Subcutaneous adipose tissue (tissue), 3 donors: Measurements from ENCODE around the genes FGF7, GABPB1 and BCL2L10.

GRCh38 chr15:48002558-48003232 is 118.1 kb upstream of the SLC24A5 start:
- PRO-cap: no peak
- RAMPAGE, long total RNA, 3 experiments: no peak in any of the 3 experiments

DNA sequence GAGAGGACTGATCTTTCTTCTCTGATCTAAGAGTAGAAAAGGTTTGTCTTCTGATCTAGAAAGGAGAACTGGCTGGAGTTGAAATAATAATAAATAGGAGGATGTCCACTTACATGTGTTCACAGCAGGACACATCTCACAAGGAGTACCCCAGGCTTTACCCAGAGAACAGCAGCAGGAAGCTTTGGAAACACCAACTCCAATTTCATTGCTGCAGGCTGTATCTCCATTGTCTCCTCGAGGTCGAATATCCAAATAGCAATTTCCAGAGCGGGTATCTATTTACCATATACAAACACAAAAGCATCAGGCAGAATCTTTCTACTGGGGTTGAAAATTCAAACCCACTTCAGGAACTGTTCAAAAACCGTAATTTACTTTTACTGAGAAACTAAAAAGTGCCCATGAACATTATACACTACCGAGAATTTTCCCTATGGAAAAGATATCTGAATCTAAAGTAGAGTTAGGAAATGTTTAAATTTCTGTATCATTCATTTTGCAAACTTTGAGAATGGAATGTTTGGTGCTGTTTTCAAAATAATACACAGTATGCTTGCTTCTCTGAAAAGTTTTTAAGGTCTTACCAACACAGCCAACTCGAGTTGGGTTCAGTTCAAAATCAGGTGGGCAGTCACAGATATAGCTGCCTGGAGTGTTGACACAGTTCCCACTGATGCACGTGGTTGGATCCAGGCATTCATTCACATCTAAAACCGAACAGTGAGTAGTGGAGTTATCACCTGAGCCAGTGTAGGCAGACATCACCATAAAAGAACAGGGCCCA is 136.8 kb downstream of the DUT start:
- PRO-cap: no peak
- RAMPAGE, long total RNA, 3 experiments: no peak in any of the 3 experiments

DNA sequence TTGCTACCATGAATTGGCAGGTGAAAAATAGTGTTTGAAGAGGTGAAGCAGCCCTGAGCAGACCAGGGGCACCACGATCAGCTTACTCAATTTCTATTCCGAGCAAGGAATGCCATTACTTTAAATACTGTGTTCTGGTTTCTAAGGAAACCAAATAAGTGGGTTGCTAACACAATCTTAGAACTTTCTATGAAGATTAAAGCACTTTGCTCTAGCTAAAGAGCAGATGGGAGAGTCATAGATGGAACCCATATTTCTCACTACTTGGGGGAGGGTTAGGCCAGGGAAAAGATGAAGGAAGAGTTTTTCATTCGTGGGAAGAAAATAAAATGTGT is 21.3 kb upstream of the SHC4 start:
- PRO-cap: no peak
- RAMPAGE, long total RNA, 3 experiments: no peak in any of the 3 experiments

- PRO-cap: bidirectional peak, plus-strand start at chr15:49422317, minus-strand start at chr15:49422004
- RAMPAGE, long total RNA, 3 experiments: no peak in any of the 3 experiments
Measured at GRCh38 chr15:49421813-49422571, 1.1 kb upstream of the FGF7 start.

DNA sequence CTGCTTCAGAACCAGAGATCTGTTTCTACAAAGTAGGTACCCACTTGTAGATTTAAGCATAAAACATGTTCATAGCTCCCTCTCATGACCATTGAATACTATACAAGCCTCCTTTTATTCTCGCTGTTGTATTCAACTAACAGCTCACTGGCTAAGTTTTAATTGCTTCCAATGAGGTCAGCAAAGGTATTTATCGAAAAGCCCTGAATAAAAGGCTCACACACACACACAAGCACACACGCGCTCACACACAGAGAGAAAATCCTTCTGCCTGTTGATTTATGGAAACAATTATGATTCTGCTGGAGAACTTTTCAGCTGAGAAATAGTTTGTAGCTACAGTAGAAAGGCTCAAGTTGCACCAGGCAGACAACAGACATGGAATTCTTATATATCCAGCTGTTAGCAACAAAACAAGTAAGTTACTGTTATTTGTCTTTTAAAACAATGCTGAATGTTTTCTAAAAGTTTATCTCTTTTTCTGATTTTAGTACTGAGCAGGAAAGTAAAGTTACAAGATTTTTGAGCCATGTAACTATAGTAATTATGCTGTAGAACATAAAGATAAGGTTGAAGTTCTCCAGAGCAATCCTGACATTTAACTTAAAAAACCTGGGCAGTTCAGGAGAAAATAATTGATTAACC is at the start of gene FGF7:
Gene FGF7, plus strand, starts transcription at position 219 of the 645 bp plus-strand sequence.
- PRO-cap: bidirectional peak, plus-strand start at position 341 of the sequence, minus-strand start at position 97 of the sequence
- RAMPAGE, long total RNA, 3 experiments: start-site peak on the plus strand in 2 of 3 experiments, centred at positions 228 to 230 of the sequence, 448 to 1,071 reads per replicate

GRCh38 chr15:50354630-50355732 is at the start of gene GABPB1:
TSS of gene GABPB1 (minus strand) at chr15:50355198.
- PRO-cap: bidirectional peak, plus-strand start at chr15:50354944, minus-strand start at chr15:50354862; bidirectional peak, plus-strand start at chr15:50355464, minus-strand start at chr15:50355133
- RAMPAGE, long total RNA, 3 experiments: start-site peak on the plus strand in 2 of 3 experiments, at chr15:50354940-50355497 at its widest, 19 to 99 reads per replicate; start-site peak on the minus strand in 2 of 3 experiments, at chr15:50355066-50355198 at its widest, 42 to 63 reads per replicate

GRCh38 chr15:50536969-50537526 is 9.4 kb downstream of the USP50 start:
- PRO-cap: no peak
- RAMPAGE, long total RNA, 3 experiments: no peak in any of the 3 experiments

DNA sequence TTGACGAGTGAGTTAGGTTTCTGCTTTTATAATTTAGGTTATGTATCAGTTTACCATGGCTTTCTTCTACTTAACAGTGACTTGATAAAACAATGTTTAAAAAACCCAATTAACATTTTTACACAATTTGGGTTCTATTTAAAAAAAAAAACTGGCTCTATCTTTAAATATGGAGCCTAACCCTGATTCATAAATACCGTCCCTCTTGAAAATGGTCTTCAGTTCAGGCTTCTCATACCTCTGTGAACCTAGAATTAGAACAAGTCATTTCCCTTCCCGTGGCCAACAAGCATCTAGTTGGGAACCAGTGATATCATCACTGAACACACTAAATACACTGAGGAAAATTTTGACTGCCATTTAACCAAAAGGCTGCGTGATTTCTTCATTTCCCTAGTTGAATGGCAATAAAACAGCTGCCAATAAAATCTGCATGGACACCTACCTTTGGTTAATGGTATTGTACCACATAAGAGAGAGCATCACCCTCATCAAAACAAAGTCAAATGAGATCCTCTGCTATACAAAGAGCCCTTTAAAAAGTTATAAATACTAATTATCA is 14.5 kb upstream of the USP50 start:
- PRO-cap: no peak
- RAMPAGE, long total RNA, 3 experiments: no peak in any of the 3 experiments

- PRO-cap: no peak
- RAMPAGE, long total RNA, 3 experiments: no peak in any of the 3 experiments
Measured at GRCh38 chr15:50702838-50703357, 16.3 kb upstream of the TRPM7 start.

DNA sequence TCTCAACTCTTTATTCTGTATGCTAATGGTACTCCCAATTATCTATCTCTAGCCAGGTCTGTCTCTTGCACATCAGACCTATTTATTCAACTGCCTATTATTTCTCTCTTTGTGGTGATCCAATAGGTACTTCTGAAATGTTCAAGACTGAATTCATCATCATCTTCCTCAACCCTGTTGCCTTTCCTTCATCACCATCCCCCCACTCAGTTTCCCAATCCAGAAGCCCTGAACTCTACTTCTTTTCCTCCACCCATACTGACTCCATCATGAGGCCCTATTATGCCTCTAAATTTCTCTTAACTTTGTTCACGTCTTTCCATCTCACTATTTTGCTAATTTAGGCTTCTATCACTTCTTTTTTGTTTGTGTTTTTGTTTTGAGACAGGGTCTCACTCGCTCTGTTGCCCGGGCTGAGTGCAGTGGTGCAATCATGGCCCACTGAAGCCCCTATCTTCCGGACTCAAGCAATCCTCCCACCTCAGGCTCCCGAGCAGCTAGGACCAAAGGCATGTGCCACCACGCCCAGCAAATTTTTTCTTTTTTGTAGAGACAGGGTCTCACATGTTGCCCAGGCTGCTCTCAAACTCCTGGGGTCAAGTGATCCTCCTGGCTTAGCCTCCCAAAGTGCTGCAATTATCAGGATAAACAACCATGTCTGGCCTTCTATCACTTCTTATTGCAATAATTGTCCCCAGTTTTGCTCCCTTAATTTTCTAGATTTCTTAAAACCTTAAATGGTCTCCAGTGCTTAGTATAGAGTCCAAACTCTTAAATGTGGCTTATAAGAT is 30.4 kb upstream of the TRPM7 start:
- PRO-cap: no peak
- RAMPAGE, long total RNA, 3 experiments: no peak in any of the 3 experiments

DNA sequence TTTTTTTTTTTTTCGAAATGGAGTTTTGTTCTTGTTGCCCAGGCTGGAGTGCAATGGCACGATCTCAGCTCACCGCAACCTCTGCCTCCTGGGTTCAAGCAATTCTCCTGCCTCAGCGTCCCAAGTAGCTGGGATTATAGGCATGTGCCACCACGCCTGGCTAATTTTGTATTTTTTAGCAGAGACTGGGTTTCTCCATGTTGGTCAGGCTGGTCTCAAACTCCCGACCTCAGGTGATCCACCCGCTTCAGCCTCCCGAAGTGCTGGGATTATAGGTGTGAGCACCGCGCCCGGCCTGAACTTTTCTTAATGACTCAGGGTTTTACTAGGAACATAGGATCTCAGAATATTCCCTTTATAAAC is 33.9 kb upstream of the TRPM7 start:
- PRO-cap: no peak
- RAMPAGE, long total RNA, 3 experiments: no peak in any of the 3 experiments

DNA sequence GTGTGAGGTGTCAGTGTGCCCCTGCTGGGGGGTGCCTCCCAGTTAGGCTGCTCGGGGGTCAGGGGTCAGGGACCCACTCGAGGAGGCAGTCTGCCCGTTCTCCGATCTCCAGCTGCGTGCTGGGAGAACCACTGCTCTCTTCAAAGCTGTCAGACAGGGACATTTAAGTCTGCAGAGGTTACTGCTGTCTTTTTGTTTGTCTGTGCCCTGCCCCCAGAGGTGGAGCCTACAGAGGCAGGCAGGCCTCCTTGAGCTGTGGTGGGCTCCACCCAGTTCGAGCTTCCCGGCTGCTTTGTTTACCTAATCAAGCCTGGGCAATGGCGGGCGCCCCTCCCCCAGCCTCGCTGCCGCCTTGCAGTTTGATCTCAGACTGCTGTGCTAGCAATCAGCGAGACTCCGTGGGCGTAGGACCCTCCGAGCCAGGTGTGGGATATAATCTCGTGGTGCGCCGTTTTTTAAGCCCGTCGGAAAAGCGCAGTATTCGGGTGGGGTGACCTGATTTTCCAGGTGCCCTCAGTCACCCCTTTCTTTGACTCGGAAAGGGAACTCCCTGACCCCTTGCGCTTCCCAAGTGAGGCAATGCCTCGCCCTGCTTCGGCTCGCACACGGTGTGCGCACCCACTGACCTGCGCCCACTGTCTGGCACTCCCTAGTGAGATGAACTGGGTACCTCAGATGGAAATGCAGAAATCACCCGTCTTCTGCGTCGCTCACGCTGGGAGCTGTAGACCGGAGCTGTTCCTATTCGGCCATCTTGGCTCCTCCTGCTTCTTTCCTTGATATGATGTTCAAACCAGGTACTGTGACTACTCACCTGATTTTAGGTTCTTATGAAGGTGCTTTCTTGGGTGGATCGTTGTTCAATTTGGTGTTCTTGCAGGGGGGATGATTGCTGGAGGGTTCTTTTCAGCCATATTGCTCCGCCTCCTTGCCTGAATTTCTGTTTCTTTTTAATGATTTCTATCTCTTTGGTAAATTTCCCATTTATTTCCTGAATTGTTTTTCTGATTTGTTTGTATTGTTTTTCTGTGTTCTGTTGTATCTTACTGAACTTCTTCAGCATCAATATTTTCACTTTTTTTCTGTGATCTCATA is 57.5 kb downstream of the TNFAIP8L3 start:
- PRO-cap: no peak
- RAMPAGE, long total RNA, 3 experiments: no peak in any of the 3 experiments

- PRO-cap: no peak
- RAMPAGE, long total RNA, 3 experiments: no peak in any of the 3 experiments
Measured at GRCh38 chr15:51228400-51228649, 110.1 kb downstream of the CYP19A1 start.

GRCh38 chr15:52020739-52021740 is 2.0 kb downstream of the MAPK6 start:
- PRO-cap: unidirectional peak, minus-strand start at chr15:52021303
- RAMPAGE, long total RNA, 3 experiments: no peak in any of the 3 experiments

DNA sequence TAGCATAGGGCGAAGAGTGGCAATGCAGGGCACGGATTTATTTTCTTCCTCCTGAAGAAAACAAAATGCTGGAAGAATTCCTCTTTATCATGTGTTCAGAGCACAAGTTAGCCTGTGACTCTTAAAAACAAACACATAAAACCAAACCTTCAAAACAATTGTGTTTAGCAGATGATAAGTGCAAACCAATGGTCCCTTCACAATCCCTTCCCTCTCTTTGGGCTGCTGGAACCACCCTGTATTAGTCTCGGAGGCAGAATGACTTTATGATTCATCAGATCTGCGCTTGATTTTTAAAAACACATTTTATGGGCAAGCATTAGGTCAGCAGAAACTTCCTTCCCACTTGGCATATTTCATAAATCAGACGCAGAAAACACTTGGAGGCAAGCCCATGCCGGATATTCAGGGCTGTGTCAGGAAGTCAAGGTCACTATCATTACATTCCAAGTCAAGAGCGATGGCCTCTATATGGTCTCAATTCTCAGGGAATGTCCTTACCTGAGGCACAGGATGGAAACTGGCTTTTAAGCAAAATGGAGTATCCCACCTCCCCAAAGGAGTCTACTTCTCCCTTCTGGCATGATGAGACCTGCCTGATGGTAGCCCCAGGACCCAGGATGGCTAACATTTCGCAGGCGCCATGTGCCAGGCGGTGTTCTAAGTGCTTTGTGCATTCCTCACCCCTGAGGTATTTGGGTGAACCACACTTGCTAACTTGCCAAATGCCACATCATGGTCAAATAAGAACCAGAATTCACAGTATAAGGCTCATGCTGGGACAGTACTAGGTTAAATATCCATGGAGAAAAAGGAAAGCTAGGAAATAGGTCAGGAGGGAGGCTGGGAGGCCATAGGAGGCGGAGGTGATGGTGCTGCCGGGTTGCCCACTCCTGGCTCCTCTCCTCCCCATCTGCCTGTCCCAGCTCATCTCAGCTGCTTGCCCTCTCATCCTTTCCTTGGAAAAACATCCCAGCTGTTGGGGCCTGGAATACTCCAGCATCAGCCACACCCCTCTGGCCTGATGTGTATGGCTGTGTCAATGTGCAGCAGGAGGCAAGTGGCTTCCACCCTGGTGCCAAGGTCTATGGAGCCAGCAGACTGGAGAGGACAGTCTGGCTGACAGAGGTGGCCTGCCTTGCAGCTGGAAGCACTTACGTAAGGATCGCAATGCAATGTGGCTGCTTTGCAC is 18.8 kb downstream of the BCL2L10 start:
- PRO-cap: unidirectional peak, minus-strand start at position 260 of the sequence
- RAMPAGE, long total RNA, 3 experiments: no peak in any of the 3 experiments

GRCh38 chr15:52111855-52112851 is at the start of gene BCL2L10:
TSS of gene BCL2L10 (minus strand) at chr15:52112775.
- PRO-cap: no peak
- RAMPAGE, long total RNA, 3 experiments: no peak in any of the 3 experiments

DNA sequence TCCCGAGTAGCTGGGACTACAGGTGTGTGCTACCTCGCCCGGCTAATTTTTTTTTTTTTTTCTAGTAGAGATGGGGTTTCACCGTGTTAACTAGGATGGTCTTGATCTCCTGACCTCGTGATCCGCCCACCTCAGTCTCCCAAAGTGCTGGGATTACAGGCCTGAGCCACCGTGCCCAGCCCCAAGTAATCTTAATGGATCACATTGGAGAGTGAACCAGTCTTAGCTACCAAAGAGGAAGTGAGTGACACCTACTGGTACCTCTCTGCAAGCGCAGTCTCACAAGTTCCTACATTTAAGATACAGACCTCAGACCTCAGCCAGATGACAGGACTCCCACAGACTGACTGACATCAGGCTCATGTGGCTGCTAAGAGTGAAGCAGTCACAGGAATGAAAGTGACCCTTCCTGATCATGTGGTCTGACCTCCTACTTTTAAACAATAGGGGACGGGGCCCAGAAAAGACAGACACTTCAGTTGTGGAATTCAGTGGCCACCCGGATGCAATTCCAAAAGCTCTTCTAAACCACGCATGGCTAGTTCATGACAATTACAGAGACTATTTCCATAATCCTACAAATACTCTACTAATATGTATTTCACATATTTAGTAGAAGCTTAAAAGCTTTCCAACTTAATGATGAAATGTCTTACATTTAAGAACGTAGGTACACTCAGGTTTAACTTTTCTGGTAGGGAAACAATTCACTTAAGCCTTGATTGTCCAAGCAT is 36.3 kb upstream of the GNB5 start:
- PRO-cap: no peak
- RAMPAGE, long total RNA, 3 experiments: no peak in any of the 3 experiments

- PRO-cap: no peak
- RAMPAGE, long total RNA, 3 experiments: no peak in any of the 3 experiments
Measured at GRCh38 chr15:52241967-52242399, 50.8 kb upstream of the GNB5 start.

DNA sequence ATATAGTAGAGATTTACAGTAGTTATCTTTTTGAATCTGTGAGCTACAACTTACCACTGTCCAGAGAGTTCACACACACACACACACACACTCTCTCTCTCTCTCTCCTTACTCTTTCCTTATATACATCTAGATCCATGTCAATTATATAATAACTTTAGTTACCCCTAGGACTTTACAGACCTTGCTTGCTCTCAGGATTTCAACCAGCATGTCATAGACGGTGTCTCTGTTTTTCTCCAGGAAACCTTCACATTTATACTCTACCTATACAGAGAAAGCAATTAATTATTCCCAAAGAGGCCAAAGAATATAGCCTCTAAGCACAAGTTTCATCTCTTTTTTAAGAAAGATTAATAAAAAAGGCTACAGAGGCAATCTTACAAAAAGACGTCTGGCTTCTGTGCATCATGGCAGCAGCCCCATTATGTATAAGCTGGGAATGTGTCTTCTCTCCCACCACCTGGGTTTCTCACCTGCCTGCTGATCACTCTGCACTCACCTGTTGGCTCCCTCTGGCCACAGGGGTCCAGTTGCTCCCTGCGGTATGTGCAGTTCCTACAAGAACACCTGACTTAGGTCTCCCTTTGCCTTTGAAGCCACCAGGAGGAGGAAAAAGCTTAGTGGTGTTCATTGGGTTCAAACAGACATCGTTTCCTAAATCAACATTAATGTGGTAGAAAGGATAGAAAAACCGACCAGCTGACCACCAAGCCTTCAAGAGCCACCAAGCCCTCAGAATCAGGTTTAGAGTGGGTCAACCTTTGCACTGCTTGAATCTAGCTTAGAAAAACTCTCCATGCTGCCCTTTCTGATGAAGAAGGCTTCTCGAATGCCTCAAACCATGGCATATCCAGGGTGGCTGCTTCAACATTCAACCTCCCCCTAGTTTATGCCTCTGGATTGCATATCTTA is 46.8 kb downstream of the MYO5C start:
- PRO-cap: no peak
- RAMPAGE, long total RNA, 3 experiments: no peak in any of the 3 experiments

DNA sequence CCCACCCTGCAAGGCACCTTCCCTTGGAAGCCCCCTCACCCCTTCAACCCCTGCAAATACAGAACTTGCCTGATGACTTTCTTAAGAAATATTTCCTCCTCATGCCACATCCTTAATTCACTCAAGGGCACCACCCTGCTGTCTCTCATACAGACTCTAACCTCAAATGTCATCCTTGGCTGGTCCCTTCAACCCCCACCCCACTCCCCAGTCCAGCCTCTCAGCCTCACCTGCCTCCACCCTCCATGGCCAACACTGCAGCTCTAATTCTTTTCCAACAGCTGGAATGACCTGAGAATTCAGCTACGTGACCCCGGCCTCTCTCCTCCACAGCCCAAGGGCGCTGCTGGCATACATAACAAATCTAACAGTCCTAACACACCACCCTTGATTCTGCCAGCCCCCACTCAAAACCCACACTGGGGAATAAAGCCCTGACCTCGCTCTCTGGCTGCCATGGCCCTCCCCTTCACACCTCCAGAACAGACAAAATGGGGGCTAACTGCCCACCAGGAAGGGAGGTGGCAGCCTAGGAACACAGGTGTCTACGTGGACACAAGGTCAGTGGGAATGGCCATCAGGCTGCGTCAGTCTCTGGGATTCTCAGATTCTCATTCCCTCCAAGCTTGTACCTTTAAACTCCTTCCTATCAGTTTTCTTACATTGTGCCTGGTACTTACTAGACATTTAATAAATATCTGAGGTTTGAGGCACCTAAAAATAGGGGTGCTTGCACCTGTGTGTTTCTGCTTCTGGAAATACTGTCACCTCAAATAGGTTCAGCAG is 2.0 kb downstream of the MYO5C start:
- PRO-cap: no peak
- RAMPAGE, long total RNA, 3 experiments: no peak in any of the 3 experiments